NB4 (cell line): ENCODE measurements around the gene H2AL3.

DNA sequence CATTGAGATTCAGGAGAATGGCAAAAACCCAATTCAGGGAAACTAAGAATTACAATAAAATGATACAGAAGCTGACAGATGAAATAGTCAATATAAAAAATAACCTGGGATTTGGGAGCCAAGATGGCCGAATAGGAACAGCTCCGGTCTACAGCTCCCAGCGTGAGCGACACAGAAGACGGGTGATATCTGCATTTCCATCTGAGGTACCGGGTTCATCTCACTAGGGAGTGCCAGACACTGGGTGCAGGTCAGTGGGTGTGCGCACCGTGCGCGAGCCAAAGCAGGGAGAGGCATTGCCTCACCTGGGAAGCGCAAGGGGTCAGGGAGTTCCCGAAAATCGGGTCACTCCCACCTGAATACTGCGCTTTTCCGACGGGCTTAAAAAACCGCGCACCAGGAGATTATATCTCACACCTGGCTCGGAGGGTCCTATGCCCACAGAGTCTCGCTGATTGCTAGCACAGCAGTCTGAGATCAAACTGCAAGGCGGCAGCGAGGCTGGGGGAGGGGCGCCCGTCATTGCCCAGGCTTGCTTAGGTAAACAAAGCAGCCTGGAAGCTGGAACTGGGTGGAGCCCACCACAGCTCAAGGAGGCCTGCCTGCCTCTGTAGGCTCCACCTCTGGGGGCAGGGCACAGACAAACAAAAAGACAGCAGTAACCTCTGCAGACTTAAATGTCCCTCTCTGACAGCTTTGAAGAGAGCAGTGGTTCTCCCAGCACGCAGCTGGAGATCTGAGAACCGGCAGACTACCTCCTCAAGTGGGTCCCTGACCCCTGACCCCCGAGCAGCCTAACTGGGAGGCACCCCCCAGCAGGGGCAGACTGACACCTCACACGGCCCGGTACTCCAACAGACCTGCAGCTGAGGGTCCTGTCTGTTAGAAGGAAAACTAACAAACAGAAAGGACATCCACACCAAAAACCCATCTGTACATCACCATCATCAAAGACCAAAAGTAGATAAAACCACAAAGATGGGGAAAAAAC is 241.7 kb downstream of the TMEM47 start:
- RRBS = no CpG with 5 or more reads among the region's 29 CpGs

GRCh38 chrX:34639083-34639506 is 18.0 kb downstream of the TMEM47 start:
- RRBS = no CpG with 5 or more reads among the region's 7 CpGs

DNA sequence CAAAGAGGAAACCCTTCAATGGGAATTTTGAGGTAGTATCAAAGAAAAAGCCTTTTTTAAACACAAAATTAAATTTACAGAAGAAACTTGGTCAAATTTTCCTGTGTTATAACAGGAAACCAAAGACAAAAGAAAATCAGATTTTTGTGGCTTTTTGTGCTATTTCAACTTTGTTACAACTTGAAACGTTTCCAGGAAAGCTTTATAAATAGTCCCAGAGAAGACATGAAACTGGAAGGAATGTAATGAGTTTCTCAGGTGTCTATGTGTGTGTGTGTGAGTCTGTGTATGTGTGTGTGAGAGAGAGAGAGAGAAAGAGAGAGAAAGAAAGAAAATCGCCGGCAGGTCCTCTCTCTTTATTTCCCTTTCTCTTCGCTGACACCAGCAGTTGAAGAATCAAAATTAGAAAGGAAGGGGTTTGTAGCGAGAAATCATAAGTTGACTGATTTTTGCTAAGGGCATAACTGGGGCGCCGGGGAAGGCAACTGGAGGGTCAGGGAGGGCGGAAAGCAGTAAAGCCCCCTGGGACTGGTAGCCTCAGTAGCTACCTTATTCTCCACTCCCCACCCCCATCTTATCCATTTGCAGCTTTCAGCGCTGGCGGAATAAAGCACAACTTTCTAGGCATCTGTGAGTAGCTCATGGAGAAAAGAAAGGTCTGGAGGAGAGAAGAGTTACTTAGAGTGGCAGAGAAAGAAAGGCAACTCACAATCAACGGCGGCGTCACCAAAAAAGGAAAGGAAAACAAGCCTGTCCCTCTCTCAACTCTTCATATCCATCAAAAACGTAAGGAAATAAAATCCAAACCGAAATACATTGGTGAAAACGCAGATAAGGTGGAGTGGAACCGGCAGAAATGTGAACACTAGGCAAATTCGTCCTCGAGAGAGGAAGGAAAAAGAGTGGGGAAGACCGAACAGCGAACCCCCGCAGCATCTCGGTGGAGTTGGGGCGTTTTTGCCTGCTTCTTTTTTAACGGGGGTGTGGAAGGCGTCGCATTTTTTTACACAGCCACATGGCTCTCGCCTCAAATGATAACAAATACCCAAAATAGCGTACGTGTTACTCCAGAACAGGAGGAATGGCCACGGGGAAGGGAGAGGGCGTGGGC is 1.3 kb downstream of the TMEM47 start:
- RRBS = no CpG with 5 or more reads among the region's 32 CpGs

GRCh38 chrX:36961568-36962004 is 46.6 kb upstream of the FAM47C start:
- RRBS = no CpG with 5 or more reads among the region's 10 CpGs

DNA sequence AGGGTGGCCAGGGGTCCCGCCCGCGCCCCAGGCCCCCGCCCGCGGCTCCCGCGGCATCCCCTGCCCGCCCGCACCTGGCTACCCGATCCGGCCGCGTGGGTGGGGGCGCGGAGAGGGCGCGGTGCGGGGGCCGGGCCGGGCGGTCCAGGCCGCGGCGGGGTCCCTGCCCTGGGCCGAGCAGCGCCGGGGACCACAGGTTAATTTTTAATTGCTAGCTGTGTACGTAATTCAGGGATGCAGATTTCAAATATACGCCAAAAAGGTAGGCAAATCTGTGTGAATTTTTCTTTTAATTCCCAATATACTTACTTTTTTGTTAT is 44.3 kb upstream of the FAM47C start:
- RRBS = no CpG with 5 or more reads among the region's 30 CpGs

- RRBS = no CpG with 5 or more reads among the region's 2 CpGs
These were observed at the start of gene H2AL3 for GRCh38 chrX:37993976-37994410. Gene H2AL3 (plus strand): TSS chrX:37994272.

DNA sequence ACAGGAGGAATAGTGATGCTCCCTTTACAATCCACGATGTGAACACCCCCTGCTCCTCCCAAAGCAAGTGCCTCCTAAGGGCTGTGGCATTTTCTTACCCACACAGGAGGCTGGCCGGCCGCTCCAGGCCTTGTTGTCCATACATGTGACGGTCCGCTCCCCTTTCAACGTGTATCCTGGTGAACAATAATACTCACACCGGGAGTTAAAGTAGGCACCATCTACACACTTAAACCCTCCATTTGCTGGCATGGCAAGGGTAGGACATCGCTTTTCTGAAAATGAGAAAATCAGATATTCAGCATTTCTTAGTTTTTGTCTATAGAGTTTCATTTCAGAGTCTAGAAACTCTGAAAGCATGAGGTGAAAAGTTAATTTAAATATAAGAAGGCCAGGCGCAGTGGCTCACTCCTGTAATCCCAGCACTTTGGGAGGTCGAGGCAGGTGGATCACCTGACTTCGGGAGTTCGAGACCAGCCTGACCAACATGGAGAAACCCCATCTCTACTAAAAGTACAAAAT is 48.8 kb downstream of the SRPX start:
- RRBS = no CpG with 5 or more reads among the region's 12 CpGs

DNA sequence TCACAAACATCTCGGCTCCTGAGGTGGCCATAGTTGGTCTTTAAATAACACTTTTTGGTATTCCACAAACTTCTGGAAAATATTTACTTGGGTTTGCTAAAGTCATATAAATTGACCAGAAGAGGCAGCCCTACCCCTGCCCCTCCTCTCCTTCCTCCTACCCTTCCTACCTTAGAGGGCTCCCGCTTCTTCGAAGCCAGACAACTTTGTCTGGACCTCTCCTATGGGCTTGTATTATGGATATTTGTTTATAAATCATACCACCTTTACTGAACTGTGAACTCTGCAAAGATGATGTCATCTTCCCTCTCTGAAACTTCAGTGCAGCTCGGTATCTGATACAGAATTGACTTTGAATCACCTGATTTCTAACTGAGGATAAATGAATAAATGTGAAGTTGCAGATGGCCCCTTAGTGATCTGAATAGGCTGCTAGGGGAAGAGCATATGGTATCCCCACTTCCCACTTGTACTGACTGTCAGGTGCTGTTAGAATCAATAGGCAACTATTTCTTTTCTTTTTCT is 1.1 kb upstream of the OTC start:
- RRBS = no CpG with 5 or more reads among the region's 4 CpGs

- RRBS = no CpG with 5 or more reads among the region's 3 CpGs
These were observed 79.2 kb downstream of the MID1IP1 start for GRCh38 chrX:38880384-38880840.

- RRBS = no CpG with 5 or more reads among the region's 17 CpGs
These were observed 263.9 kb downstream of the MID1IP1 start for GRCh38 chrX:39065044-39065719.

DNA sequence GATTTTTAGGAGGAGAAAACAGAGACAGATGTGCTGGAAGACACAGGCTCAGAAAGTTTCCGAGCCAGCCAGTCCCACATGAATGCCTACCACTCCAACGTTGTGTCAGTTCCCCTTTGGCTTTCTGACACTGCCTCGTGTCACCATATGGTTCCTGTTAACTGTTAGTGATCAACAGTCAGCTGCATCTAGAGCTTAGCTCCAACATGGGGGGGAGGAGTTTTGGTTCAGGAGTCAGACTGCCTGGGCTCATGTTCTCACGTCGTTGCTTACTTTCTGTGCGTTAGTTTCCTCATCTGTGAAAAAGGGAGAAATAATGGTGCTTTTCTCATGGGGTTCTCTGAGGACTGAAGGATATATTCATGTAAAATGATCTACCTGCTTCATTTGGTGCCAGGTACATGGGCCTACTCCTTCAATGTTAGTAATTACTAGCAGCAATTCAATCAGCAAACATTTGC is 343.8 kb downstream of the MID1IP1 start:
- RRBS = no CpG with 5 or more reads among the region's 6 CpGs

- RRBS = no CpG with 5 or more reads among the region's 13 CpGs
These were observed 508.2 kb downstream of the MID1IP1 start for GRCh38 chrX:39309150-39310227.

DNA sequence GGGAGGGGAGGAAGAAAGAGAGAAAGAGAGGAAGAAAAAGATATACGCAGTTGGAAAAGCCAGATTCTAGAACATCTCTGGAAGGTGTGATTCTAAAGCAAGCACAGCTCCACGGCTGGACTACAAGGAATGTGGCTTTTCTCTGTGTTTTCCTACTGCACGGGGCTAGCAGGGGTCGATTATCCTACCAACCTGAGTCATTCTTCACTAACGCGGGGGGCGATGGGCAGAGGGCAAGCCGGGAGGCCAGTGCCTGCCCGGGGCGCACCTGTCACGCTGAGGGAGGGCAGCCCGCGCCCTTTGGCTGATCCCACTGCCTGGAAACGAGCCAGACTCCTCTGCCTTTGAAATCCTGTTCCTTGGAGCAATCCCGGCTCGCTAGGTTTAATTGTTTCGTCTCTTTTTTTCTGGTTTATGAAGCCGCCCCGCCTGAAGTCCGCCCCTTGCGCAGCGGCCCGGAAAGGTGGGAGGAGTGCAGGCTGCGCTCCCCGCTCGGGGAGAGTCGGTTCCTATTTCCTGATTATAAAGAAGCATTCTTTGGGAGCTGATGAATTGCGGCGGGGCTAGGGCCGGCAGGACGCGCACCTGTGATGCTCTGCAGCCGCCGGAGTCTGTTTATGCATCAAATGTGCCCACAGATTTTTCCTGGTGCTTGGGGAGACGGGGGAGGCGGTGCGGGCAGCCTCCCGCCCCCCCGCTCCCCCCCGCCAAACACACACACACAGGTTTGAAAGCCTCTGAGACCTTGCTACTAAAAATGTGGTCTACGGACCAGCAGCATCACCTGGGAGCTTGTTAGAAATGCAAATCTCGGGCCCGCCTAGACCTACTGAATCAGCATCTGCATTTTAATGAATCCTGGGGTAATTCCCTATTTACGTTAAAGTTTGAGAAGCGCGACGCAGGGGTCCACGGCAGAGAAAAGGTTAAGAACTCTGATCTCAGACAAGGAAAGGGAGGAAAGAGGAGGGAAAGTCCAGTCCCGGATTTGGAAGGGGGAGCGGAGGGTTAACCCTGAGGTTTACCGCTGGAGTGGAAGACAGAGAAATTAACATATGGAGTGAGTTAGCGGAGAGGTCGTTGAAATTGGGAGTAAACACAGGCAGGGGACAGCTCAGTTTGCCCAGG is 484.1 kb downstream of the BCOR start:
- RRBS = 8% methylated on average over 10 of the region's 53 CpGs

- RRBS = no CpG with 5 or more reads among the region's 5 CpGs
These were observed 410.1 kb downstream of the BCOR start for GRCh38 chrX:39687660-39688066.

- RRBS = no CpG with 5 or more reads among the region's 18 CpGs
These were observed 284.0 kb downstream of the BCOR start for GRCh38 chrX:39813576-39814367.

DNA sequence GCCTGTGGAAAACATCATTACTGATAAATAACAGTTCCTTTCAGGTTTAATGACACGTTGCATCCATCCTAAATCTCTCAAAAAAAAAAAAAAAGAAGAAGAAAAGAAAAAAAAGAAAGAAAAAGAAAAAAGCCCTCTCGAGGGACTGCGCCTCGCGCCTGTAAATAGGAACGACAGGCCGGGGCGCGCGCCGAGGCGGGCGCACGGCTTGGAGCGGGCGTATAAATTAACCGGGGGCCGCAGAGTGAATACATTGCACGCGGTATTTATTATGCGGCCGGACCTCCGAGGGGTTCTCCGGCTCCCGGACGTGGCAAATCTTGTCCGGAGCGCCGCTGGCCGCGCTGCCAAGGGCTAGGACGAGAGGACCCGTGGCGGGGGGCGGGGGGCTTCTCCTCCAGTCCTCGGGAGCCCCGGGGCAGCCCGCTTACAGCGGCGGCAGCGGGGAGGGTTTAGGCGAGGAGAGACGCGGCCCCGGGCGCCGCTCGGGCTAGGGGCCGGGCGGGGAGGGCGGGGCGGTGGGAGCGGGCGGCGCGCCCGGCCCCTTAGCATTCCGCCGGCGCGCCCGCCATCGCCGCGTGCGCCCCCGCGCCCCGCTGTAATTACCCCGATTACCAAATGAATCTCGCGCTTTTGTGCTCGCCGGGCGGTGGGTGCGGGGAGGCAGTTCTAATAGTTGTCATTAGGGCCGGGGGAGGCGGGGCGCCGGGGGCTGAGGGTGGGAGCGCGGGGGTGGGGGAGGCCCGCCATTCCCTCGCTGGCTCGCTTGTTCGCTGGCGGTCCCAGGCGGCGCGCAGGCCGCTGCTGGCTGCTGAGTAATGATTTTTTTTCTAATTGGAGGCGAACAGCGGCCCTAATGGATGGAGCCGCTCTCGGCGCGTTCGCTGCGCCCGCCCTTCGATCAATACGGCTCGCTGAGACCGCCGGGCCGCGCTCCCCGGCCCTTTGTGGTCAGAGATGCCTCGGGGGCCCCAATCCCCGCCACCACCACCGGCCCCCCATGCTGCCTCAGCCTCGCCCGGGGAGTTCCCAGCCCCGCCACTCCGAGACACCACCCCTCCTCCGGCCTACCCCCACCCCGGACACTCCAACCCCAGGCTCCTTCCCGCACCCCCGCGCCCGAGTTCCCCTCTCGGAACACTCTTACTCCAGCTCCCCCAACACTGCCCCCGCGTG is 276.6 kb downstream of the BCOR start:
- RRBS = 15% methylated on average over 63 of the region's 124 CpGs

DNA sequence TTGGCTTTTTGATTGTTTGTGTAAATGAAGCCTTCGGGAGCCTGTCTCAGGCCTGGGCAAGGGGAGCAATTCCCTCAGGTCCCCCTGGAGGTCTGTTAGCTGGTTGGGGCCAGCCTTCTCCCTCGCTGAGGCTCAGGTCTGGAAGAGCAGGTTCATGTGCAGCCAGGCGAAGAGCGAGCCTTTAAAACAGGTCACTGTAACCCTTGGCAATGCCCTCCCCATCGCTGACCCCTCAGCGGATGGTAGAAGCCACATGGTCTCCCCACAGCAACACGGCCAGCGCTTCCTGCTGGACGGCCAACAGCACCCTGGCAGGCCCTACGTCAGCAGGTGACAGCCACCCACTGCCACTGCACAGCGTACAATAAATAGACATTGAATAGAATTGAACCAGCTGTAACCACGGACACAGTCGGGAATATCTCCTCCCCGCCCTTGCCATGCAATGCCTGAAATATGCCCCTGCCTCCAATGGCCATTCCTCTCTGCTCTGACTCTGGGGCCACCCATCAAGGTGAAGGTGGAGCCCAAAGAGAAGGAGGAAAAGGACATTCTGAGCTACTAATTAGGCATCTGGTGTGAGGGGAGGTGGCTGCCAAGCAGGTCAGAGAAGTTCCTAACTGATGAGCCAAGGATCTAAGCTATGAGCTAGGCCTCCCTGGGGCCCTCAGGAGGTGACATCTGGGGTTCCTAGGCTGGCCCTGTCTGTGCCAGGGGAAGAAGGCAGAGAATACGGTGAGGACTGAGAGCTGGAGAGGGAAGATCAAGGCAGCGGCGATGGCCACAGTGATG is 202.4 kb downstream of the BCOR start:
- RRBS = no CpG with 5 or more reads among the region's 17 CpGs

GRCh38 chrX:40051596-40052503 is 45.9 kb downstream of the BCOR start:
- RRBS = no CpG with 5 or more reads among the region's 13 CpGs

DNA sequence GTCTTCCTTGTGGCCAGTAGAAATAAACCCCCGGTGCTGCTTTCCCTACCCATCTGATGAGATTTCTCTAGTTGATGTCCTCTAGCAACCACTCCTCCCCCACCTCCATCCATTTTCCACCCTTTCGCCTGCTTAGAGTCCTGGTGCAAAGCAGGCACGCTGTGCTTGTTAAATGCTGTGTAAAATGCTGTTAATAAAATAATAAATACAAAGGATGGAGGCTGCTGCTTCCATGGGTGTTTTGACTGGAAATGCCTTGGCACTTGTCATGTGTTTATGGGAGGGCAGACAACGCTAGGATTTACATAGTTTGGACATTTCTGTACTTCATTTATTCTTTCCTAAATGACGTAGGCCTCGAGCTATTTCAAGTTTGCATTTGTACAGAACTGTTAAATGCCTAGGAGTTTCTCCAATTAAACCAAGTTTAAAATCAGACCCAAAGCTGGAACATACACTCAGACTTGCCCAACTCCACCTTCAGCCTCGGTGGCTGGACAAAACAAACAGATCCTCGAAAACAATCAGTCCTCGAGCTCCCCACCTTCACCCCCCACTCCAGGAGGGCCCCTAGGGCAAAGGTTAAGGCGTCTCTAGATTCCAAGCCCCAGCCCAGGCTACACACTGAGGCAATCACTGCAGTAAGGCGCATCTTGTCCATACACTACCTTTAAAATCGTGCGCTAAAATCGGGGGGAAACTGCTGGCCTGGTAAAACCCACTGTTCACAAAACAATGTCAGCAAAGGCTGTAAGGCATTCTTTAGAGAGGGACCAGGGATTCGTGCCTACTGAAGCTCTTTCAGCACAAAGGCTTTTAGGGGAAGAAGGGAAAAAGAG is 9.9 kb downstream of the BCOR start:
- RRBS = no CpG with 5 or more reads among the region's 15 CpGs

- RRBS = no CpG with 5 or more reads among the region's 23 CpGs
These were observed 6.7 kb downstream of the BCOR start for GRCh38 chrX:40090911-40091685.